ENCODE measurements around the gene BSX.

DNA sequence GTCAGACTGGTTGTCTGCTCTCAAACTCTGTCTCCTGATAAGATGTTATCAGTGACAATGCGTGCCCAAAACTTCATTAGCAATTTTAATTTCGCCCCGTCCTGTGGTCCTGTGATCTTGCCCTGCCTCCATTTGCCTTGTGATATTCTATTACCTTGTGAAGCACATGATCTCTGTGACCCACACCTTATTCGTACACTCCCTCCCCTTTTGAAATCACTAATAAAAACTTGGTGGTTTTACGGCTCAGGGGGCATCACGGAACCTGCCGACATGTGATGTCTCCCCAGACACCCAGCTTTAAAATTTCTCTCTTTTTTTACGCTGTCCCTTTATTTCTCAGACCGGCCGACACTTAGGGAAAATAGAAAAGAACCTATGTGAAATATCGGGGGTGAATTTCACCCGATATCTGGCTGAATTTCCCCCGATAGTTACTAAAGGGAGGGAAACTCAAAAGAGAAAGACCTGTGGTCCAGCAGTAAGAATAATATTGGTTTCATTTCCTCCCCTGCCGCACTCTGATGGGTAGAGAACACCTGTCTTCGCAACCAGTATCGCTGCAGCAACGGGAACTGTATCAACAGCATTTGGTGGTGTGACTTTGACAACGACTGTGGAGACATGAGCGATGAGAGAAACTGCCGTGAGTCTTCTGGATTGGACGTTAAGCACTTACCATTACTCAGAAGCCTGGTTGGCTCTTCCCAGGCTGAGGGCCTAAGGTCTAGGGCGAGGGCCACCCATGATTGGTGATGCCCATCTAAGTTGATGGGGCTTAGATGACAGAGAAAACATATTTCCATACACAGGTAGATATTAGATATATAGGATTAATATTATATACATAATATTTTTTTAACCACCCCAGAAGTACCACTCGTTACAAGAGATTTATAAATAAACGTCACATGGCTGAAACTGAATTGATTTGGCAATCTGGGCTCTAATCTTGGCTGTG is 117.8 kb downstream of the SORL1 start:
- PRO-cap = no peak

DNA sequence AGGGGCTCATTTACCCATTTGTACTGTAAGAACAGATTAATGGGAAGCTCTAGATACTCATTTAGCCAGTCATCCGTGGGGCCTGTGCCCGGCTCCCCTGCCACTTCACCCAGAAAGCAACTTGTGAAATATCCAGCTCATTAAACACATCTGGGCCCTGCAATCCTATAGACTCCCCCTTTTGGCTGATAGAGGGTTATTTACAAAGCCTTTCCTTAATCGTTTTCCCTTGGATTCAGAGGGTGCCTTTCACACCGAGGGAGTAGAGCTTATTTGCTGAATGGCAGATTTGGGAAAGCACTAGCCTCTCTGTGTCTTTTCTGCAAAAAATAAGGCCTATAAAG is 119.4 kb downstream of the SORL1 start:
- PRO-cap = no peak

DNA sequence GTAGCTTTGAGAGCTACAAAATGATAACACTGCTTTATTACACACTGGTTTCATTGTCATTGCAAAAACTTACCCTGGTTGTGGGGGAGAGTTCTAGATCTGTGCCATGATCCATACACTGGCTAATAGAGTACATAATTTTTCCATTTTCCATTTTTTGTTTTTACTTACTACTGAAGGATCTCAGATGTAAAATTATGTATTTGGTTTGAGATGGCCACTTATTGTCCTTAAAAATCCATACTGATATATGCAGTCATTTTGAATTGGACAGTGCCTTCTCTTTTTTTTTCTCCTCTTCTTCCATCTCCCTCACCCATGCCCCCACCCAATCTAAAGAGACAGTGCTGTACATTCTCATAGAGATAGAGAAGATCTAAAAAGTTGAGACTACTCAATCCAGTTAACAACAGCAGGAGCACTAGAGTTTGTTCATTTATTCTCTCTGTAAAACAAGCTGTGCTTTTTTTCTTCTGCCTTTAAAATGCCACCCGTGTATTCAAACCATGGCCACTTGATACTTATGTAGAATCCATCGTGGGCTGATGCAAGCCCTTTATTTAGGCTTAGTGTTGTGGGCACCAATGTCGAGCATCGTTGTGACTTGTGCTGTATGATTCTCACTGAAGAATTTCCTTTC is 178.3 kb downstream of the SORL1 start:
- PRO-cap = no peak

- PRO-cap = no peak
Observed at GRCh38 chr11:121632598-121633700, 180.8 kb downstream of the SORL1 start.

DNA sequence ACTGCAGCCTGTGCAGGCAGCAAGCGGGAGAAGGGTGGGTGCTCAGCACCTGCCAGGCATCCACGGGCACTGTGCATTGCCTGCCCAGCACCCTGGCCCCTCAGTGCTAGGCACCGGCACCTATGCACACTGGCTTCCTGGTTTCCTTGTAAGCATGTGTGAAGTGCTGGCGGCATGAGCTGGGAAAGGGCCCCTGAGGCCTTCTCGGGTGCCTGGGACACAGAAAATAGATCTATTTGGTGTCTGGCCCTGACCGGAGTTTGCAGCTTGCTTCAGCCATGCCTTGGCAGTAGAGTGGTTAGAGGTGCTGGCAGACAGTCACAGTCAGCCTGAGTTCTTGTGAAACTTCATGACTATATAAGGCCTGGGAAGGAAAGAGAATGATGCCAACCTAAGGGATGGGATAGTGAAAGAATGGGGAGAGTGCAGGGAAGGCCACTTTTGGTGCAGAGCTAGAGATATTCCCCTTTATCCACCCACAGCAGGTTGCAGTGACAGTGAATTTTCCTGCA is 221.0 kb downstream of the SORL1 start:
- PRO-cap = no peak

DNA sequence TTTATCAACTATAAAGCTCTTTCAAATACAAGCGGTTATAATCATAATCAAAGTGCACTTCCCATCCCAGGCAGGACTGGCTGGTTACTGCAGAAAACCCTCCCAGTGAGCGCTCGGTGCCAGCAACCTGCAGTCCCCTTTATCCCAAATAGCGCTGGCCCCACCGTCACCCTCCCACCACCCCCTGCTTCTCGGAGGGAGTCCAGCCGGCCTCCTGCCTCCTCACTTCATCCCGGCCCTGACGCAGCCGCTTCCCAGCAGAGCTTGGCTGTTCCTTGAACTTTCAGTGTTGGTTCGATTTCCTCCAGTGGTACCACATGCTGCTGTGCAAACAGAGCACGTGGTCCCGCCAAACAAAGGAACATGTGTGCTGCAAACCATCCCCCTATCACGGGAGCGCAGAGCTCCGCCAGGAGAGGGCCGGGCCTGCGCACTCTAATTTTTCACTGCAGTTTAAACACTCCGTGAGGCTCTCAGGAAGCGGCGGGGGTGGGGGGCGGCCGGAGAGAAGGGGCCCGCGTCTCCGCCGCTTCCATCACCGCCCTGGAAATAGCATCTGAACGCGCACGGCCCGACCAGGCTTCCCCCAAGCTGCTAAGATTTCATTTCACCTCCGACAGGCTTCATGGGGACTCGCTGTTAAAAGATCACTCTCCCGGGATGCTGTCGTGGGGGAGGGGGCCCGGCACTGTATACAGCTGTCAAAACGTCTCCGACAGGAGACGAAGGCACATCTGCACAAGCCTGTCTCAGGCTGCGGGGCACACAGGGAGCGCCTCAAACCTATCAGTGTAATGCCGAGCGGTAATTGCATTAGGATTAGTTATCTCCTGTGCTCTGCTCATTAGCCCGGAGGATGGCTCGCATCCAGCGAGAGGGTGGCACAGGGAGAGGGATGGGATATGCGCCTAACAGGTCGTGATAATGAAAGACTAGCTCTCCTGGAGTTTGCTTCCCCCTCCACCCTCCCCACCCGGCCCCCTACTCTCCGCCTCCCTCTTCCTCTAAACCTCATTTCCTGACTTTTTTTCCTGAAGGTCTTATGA is 270.5 kb downstream of the SORL1 start:
- PRO-cap = no peak

GRCh38 chr11:121904033-121904599 is 211.9 kb downstream of the BLID start:
- PRO-cap = no peak

DNA sequence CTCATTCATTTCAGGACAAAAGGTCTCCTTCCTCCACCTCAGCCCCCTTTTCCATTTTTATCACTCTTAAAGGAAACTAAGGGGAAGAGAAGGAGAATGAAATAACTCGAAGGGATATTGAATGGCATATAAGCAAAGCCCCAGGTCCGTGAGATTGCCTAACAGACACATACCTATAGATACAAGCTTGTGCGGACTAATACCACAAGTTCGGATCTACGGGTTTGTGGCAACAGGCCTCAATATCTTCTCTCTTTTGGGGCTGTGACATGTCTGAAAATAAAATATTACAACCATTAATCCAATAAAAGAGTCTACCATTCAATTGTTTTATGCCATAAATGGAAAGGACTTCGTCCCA is 36.0 kb upstream of the BLID start:
- PRO-cap = no peak

DNA sequence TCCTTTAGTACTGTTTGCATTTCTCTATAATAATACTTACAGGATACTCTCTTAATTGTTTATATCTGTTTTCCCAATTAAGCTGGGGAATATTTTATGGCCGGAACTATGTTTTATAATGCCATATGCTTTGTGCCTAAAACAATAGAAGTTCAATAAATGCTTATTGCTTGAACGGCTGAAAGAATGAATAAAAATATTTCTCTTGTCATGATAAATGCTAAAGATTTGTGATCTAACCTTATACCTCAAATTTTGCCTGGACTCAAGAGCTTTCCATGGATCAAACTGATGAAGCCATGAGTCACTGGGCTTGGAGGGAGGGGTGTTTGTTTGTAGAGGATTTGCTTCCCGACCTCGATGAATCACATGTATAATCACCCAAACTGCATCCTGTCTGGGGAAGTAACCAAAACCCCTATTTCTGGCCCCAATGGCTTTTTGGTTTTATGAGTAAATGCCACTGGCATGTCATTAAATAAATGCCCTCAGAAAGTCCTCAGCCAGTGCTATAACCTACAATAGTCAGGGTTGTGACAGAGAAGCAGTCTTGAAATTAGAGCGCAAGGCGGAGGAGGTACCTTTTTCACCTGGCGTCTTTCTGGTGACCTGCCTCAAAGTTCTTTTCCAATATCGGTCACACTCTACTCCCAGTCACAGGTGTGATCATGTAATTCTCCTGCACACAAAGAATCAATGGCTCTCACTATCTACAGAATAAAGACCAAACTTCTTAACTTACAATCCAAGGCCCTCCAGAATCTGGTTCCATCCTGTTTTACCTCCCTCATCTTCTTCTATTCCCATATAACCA is 81.0 kb upstream of the BLID start:
- PRO-cap = no peak

- PRO-cap = no peak
Observed at GRCh38 chr11:122202023-122202718, 86.2 kb upstream of the BLID start.

DNA sequence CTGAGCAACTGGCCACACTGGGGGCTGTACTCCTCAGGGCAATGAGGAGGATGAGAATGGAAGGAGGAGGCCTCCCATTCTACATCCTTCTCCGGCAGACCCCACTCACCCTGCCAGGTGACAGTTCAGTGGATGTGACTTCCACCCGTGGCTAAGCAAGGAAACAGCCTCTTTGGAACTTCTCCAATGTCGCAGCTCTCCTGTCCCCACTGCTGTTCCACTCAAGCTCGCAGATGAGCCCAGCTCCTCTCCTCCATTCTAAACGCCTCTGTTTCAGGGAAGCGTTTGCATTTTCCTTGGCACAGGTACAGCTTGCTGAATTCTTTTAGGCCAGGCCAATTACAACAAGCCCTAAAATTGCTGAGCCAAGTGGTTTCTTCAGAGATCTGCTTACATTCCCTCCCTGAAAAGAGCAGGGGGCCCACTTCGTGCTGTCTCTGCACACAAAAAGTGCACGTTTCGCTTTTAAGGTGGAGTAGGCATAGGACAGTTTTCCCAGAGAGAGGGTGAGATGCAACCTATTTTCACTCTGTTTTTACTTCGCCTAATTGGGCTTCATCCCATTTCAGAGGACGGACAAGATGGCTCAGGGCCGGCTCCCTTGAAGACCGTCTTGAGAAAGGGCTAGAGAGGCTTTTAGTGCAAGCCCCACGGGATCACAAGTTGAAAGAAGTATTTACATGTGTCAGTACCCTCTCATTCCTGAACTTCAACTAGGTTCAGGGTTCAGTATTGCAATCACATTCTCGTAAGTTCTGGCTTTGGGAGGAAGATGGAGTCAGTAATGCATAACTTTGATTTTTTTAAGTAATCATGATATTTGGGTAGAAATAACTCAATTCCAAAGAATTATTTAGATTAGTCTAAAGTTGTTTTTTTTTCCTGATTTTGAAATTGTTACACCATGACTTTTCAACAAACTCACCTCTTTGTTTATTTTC is 91.6 kb upstream of the BLID start:
- PRO-cap = no peak

DNA sequence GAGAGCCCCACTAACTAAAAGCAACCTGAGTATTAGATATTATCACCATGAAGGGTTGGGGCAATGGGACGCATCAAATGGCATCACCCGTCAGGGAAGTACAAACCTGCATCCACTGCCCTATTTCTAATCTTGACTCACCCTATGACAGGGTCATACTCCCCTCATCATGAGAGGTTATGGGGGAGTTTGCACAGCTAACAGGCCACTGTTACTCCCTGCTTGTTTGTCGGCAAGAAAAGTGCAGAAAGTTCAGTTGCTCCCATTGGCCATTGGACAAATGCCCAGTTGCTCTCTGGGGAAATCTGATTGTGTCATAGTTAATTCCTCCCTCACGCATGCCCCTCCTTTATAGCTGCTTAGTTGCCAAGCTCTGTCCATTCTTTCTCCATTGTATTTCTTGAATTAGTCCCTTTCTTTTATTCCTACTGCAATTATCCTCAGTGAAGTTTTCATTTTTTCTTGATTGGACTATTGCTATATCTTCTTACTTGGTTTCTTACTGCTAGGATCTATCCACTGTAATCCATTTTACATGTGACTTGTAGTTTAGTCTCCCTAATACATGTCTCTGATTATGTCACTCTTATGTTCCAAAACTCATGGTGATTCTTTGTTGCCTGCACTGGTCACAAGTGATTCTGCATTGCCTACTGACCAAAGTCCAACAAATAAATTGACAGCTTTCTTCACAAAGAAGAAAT is 94.0 kb upstream of the BLID start:
- PRO-cap = no peak

- PRO-cap = no peak
Observed at GRCh38 chr11:122353970-122354458, 238.0 kb upstream of the BLID start.

DNA sequence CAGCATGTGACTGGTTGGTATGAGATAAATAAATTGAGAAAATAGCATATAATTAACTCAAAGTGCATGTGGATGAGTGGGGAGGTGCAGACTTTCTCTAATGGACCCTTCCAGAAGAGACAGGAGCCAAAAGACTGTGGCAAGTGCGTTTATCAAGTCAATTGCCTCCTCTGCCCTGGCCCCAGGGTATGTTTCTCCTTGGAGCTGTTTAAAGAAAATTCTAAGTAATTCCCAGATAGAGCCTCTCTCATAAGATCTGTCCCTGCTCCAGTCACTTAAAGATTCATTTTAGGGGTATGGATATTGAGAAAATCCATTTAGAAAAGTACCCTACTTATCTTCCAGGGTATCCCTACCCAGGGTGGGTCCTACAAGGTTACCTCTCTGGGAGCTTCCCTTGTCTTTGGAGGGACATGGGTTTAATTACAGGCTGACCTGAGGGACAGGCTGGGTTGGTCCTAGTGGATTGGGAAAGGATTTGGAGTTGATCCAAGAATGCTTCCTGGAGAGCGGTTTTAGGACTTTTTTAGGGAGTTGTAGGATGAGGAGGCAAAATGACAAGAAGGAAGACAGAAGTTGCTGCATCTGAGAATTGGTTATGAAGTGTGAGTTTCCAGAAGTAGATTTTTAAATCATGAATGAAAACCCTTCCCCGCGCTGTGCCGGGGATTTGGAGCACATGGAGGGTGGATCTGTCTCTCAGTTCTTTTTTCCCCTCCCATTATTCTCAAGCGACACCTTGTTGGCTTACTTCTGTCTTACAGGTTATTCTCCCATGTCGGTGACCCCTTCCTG is 61.8 kb upstream of the CRTAM start:
- PRO-cap = no peak

- PRO-cap = no peak
Observed at GRCh38 chr11:122856467-122857058, 18.3 kb downstream of the CRTAM start.

GRCh38 chr11:122981556-122982242 is at the start of gene BSX:
Gene BSX, minus strand, starts transcription at chr11:122981834.
- PRO-cap = no peak

- PRO-cap = no peak
Observed at GRCh38 chr11:122984097-122985093, 2.8 kb upstream of the BSX start.

DNA sequence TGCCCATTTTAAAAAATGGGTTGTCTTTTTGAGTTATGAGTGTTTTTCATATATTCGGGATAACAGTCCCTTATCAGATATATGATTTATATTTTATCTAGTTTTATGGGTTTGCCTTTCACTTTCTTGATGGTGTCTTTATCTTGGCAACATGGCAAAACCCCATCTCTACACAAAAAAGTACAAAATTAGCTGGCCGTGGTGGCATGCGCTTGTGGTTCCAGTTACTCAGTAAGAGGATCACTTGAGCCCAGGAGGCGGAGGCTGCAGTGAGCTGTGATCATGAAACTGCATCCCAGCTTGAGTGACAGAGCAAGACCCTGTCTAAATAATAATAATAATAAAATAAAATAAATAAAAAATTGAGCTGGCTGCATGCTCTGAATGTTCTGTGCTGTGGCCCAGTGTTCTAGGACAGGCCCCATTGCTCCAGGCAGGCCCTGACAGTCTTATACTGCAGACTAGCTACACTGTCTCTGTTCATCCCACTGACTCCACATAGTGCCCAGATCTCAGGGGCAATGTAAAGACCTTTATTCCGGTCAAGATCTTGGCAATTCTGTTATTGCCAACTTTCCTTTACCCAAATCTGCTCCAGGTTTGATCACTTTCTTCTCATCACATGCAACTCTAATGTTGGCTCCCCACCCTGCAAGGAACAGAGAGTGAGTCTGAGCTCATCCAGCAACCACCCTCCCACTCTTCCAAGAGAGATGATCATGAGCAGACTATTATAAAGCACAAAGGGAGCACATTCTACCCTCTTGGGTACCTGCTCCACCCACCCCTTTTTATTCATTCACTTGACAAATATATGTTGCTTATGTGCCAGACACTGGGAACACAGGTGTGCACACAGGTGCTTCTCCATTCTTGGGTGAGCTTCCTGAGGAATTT is 8.8 kb downstream of the HSPA8 start:
- PRO-cap = no peak

- PRO-cap = no peak
Observed at GRCh38 chr11:123060135-123060434, 1.9 kb downstream of the HSPA8 start.

DNA sequence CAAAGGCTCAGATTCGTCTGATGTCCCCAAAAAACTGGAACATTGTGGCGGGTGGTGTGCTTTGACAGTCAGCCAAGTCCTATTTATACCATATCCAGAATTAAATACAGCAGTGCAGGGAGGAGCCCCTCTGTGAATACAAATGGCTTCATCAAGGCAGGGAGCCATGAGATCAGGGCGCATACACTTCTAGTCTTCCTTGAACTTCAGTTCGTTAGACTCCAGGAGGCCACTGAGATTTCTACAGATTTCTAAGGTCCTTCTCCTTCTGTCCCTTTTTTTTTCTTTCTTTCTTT is 41.4 kb upstream of the HSPA8 start:
- PRO-cap = unidirectional peak, plus-strand start at position 133 of the sequence

All from REH cell (cell line).